Mesangial cell (primary cell): ENCODE measurements around a stretch of chr6.

GRCh38 chr6:15017238-15017816 is 228.5 kb upstream of the JARID2 start:
- RAMPAGE, long total RNA: no peak

GRCh38 chr6:15089480-15090713 is 156.0 kb upstream of the JARID2 start:
- RAMPAGE, long total RNA: no peak

DNA sequence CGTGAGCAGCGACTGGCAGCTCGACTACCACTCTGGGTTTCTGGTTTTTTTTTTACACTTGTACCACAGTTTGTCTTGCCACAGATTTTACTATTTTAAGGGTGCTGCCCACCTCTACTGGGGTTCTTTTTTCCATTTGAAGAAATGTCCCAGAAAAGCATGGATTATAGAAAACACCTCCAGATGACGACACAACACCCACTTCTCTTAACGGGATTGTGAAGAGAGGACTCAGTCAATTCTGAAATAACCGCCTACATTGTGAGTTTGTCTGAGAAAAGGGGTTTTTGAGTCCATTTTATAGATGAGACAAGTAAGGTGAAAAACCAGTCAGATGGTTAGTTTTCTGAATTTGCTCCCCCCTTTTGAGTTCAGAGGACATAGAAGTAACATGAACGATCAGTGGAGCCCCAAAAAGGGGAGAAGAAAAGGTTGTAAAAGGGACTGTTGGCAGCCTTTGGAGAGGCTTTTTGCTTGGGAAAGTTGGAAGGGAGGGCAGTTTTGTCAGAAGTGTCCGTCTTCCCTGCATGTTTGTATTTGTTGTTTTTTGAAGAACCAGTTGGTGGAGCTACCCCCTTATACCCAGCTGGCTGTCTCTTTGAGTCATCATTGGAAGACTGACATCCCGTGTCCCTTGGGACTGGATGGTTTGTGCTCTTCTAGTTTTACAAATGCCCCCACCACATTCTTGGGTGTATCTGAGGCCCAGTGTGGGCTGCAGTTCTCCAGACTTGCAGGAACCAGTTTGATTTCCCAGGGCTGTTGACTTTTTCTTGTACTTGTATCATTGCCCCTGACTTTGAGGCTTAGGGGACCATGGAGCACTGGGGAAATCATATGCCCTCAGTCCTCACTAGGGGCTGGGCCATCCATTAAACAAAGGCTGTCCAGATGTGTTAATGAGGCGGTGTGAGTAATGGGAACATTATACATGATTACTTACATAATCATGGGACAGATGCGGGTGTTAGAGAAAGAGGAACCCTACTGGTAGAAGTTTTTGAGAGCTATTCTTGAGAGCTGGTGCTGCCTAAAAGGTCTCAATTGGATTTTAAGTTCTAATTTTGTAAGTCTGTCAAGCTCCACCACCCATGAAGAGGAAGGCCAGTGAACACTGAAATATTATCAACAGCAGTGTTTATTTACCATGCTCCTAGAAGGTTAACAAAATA is 8.1 kb downstream of the JARID2 start:
- RAMPAGE, long total RNA: no peak

GRCh38 chr6:15365268-15365729 is 119.4 kb downstream of the JARID2 start:
- RAMPAGE, long total RNA: no peak

DNA sequence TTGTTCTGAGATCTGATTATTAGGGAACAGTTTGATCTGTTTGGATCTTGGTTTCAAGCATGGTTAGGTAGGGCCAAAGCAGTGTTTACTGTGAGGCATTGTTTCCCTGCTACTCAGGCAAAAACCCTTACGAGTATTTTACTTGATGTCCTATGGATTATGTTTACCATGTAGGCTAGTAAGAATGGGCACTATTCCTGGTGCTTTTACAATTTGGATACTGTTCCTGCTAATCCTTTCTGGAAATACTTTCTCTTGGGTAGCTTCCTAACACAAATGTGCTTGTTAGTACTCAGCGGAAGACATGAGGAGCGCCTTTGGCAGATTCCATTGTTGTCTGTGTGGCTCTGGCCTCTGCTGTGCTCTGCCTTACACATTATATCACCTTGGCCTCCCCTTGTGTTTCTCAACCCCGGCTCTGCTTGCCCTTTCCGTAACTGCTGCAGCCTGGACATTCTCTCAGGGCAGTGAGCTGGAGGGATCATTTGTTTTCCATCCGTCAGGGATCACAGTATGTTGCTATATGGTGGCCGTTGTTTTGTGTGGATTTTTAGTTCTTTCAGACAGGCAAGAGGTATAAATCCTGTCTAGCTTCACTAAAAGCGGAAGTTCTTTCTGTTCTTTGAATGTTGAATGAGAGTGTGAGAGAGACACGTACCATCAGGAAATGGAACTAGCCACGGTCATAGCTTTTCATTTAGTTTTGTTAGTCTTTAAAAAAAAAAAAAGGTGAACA is 175.0 kb downstream of the JARID2 start:
- RAMPAGE, long total RNA: no peak

DNA sequence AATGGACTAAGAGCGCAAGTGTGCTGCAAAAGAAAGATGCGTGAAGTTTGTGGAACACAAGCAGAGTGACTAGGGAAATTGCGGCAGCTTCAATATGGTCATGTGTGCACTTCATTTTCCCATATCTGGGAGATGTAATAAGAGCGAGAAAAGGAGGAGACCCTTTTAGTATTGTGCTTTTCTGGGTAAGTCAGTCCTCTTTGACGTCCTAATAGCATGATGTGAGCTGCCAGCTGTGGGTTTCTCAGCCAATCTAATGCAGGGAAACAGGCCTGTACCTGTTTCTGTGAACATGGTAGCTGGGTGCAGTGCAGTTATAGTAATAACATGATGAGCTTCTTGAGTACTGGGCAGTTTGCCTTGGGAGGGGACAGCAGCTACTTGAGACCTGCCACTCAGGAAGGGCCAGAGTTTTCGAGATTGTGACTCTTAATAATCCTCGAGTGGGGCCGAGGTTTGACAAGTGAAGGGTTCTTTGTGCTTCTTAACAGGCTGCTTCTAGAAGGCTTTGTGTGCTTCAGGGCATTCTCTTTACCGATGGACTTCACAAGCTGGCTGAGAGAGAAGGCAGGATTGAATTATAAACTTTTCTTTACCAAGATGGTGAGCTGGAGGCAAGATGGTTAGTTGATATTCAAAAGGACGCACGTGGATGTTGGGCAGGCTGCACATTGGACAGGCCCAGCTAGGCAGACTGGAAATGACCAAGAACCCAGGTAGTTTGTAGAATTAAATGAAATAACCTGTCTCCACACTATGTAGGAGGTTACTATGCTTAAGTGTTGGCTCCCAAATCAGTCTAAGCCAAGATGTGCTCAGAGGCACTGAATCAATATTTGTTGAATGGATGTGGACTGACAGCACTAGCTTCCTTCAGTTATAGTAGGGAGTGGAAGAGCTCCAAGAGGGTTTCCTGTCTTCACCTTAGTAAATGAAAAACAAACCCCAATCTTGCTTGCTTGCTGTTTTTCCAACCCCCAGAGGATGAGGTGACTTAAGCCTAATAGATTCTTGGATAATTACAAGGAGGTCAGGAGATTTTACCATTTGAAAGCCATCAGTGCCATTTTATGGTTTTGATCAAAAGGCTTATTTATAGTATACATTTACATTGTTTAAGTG is 180.3 kb downstream of the JARID2 start:
- RAMPAGE, long total RNA: no peak

- RAMPAGE, long total RNA: no peak
Measured at GRCh38 chr6:15505446-15506139, 157.2 kb downstream of the DTNBP1 start.

DNA sequence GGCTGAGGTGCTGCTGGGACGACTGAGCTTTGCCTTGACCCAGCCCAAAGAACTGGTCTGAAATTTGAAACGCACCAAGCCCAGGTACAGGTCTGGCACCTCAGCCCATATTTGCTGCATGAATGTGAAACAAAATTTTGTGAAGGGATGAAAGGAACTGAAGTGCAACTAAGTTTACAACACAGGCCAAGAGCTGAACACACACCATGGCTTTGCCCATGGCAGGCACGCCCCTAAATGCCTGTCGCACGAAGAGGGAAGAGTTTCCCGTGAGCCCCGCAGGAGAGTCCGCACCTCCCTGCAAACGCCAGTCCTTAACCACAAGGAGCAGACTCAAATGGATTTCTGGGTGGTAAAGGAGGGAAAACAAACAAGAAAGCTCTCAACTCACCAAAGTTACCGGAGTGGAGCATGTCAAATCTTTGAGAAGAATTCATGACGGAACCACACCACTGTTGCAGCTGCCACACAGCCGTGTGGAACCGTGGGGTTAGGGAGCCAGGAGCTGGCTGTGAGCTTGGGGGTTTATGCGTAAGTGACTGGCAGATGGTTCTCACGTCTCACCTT is 138.8 kb downstream of the DTNBP1 start:
- RAMPAGE, long total RNA: no peak

DNA sequence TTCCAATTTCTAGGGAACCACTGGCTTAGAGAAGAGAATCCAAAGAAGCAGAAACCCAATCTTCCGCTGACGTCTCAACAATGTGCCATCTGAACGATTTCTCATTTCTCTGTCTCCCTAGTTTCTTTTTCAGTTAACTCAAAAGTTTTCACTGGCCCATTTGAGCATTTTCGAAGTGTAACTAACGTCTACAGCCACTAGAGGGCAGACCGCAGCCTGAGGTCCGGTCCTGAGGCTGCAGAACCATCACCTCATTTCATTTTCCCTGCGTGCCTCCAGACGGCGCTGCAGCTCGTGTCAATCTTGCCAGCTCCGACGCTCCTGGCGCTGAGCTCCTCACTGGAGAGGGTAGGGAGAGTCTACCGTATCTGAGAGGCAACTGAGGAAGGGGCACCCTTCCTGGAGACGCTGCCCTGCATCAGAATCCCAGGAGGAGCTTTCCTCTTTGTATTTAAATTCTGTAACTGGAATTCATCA is 28.4 kb upstream of the DTNBP1 start:
- RAMPAGE, long total RNA: no peak

GRCh38 chr6:15754403-15754978 is 91.7 kb upstream of the DTNBP1 start:
- RAMPAGE, long total RNA: no peak

DNA sequence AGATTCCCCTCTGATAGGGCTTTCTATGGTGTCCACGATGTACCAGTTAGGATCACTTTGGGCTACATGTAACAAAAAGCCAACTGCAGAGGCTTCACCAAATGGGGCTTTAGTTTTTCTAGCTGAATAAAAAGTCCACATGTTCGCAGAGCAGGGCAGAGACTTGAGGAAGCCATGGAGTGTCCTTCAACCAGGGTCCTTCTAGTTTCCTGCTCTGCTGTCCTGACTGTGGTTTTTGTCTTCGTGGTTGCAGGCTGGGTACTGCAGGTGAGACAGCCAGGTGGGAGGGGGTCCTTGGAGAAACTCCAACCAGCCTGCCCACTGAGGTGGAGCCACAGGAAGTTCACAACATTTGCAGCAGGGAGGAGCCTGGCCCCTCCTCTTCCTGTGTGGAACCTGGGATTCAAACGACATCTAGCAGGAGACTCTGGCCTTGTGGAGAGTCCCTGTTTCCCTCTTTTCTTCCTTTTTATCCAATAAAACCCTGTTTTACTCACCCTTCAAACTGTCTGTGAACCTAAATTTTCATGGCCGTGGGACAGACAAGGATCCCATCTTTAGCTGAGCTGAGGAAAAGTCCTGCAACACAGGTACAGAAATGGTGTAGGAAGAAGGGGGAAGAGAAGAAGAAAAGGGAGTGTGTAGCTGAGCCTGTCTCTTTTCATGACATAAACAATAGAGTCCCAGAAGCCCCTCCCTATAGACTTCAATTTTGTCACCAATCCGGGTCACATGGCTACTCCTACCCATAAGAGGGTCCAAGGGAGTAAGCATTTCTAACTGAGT is 68.7 kb upstream of the MYLIP start:
- RAMPAGE, long total RNA: no peak

DNA sequence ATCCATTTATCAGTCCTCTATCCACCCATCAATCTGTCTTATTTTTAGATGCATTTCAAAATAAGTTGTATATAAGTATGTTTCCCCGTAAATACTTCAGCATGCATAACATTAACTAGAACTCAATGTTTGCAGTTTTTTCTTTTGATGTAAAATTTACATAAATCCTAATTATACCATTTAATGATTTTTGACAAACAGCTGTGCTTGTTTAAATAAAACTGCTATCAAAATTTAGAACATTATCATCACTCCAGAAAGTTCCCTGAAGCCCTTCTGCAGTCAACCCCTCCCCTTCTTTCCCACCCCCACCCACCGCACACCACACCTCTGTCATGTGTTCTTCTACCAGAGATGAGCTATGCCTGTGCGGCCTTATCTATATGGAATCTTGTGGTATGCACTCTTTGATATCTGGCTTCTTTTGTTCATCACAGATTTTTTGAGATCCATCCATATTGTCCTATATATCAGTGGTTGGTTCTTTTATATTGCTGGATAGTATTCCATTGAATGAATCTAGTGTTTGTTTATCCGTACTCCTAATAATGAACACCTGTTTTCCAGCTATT is 7.1 kb downstream of the MYLIP start:
- RAMPAGE, long total RNA: no peak

GRCh38 chr6:16583072-16583896 is 178.0 kb downstream of the ATXN1 start:
- RAMPAGE, long total RNA: no peak

GRCh38 chr6:16586308-16586758 is 174.9 kb downstream of the ATXN1 start:
- RAMPAGE, long total RNA: no peak

GRCh38 chr6:16644556-16645011 is 116.7 kb downstream of the ATXN1 start:
- RAMPAGE, long total RNA: no peak

DNA sequence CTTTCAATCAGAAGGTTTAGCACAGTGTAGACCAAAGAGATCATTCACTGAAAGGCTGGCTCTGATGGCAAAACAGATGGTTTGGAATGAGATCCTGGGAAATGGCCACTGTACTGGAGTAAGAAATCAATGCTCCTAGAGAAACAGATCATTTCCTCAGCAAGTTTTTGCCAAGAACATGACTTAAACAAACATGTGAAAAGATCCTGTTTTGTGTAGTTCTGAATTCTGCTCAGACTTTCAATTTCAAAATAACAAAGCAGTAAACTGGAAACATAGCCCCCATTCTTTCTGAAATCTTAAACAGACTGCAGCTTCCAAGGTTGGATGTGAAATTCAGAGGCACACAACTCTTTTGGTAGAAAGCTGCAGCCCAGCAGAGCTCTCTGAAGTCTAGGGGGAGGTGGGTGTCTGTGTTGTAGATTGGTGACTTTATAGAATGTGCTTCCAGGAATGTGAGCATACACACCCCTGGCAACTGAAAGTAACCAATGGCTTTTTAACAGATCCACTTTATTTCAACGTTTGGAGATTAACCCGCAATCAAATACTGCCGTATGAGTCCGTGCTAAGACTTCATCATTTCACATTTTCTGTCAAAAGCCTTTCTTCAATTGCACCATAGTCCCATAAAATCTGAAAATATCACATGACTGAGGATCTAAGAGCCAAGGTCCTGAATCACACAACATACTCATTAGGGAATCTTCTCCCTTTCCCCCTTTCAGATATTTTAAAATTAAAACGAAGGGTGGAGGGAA is 86.4 kb downstream of the ATXN1 start:
- RAMPAGE, long total RNA: no peak

GRCh38 chr6:16700061-16701418 is 60.7 kb downstream of the ATXN1 start:
- RAMPAGE, long total RNA: no peak

GRCh38 chr6:16724922-16725598 is 36.2 kb downstream of the ATXN1 start:
- RAMPAGE, long total RNA: no peak

DNA sequence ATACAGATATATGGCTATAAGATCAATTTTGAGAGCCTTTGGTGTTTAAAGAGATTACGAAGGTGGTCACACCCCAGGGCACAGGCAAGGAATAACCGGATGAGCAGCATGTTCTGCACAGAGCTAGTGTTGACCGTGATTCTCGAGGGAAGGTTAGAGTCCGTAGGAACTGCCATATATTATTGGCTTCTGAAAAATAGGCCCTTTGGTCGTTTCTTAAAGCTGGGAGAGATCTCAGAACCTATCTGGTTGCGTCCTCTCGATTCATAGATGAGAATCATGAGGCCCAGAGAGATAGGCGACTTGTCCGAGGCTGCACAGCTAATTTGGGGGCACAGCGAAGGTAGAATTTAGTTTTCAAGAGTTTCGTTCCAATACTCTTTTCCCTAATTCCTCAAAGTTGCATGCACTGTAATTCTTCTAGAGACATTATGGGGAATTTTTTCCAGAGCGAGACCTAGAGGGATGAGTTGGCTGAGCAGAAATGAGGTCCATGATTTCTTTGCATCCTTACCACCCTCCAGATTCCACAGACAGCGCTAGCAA is 794 bp downstream of the STMND1 start:
- RAMPAGE, long total RNA: no peak

GRCh38 chr6:17276755-17277228 is 4.4 kb upstream of the RBM24 start:
- RAMPAGE, long total RNA: no peak